Peritoneum (tissue), 1 donor: ENCODE results near the genes SPAG17, ZNF697, PHGDH, NBPF8 and SRGAP2C.

- PRO-cap = no peak
Observed at GRCh38 chr1:118184565-118185852, at the start of gene SPAG17. Gene SPAG17, minus strand, starts transcription at chr1:118185228.

- PRO-cap = no peak
Observed at GRCh38 chr1:118186929-118187216, 1.8 kb upstream of the SPAG17 start.

GRCh38 chr1:118986272-118987033 lies 1.7 kb downstream of the TBX15 start:
- PRO-cap = no peak

DNA sequence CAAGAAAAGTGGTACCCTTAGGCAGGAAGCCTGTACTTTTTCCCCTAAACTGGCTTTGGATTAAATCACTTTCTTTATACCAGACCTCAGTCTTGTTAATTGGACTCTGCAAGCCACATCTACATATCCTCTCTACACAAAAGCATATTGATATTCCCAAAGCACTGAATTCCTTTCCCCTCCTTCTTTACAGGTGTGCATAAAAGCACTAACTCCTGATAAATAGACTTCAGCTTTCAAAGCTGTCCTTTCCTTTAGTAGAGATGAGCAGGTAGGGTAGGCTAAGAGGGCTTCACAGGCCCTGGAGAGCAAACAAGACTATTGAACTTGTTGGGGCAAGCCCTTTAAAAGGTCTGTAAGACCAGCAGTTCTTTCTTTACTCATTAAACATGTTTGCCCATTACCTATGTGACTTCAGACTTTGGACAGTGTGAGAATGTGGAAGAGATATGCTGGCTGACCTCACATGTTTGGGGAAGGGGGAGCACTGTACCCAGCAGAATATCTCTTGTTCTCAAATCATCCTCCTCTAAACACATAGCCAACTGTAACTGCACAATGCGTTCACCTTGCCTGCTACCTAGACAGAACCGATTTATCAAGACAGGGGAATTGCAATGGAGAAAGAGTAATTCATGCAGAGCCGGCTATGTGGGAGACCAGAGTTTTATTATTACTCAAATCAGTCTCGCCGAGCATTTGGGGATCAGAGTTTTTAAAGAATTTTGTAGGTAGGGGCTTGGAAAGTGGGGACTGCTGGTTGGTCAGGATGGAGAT lies 27.2 kb upstream of the HAO2 start:
- PRO-cap = no peak

GRCh38 chr1:119370626-119371274 lies 2.2 kb downstream of the HAO2 start:
- PRO-cap = no peak

DNA sequence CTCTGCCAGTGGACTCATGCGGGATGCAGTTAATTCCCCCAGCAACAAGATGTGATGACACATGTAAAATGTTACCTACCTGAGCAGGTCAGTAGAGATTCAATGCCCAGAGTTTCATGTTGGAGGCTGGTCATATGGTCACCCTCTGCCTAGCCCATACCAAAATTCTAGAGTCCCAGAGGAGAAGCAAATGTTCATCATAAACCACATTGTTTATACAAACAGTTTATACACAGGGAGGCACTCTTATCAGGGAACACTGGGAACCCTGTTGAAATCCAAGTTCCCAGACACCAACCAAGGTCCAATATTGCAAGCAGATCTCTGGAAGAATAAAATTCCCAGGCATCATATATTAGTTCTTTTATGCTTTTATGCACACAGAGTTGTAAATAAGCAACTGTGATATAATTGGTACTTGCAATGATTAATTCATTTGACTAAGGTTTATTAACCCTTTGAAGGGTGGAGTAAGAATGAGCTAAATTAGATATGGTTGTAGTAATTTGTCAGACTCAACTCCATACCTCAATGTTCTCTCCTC lies 10.6 kb downstream of the HAO2 start:
- PRO-cap = no peak

GRCh38 chr1:119647901-119648796 lies at the start of gene ZNF697:
Gene ZNF697, minus strand, starts transcription at chr1:119648266.
- PRO-cap = bidirectional peak, plus-strand start at chr1:119648405, minus-strand start at chr1:119648144

DNA sequence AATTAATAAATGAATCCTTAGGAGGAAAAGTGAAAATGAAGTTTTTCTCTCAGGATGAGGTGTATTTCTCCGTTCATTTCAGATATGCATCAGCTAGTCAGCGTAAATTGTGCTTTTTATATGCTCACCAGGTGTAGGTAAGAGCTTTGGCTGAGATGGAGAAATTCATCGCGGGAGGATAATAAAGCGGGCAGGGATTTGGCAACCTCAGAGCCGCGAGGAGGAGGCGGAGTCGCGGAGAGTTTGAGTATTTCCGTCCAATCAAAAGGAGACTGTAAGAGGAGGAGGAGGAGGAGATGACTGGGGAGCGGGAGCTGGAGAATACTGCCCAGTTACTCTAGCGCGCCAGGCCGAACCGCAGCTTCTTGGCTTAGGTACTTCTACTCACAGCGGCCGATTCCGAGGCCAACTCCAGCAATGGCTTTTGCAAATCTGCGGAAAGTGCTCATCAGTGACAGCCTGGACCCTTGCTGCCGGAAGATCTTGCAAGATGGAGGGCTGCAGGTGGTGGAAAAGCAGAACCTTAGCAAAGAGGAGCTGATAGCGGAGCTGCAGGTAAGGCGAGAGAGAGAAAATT lies at the start of gene PHGDH:
Gene PHGDH, plus strand, starts transcription at position 329 of the 577 bp plus-strand sequence.
- PRO-cap = unidirectional peak, plus-strand start at position 331 of the sequence

GRCh38 chr1:119715349-119715924 lies 3.7 kb downstream of the PHGDH start:
- PRO-cap = no peak

- PRO-cap = no peak
Observed at GRCh38 chr1:119773556-119774299, 5.0 kb upstream of the HMGCS2 start.

- PRO-cap = no peak
Observed at GRCh38 chr1:119774919-119775588, 6.3 kb upstream of the HMGCS2 start.

GRCh38 chr1:119778401-119778782 lies 9.7 kb upstream of the HMGCS2 start:
- PRO-cap = no peak

DNA sequence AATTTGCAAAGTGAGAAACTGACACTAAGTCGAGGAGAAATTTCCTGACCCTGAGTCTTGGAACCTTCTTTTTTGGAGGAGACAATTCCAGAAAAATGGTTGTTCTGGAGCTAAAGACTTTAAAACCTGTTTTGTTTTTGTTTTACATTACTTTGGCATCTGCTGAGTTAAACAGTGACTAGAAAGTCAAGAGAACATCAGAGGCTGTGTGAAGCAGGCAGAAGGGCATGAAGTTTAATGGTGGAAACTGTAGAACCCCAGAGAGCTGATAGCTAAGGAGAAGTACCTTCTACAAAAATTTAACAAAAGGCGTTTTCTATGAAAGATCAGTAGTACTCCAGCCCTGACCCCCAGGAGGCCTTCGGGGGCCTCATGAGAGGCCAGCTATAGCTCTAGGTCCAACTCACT lies 10.5 kb upstream of the HMGCS2 start:
- PRO-cap = no peak

GRCh38 chr1:119784531-119785017 lies 15.9 kb upstream of the HMGCS2 start:
- PRO-cap = no peak

- PRO-cap = no peak
Observed at GRCh38 chr1:119988656-119988916, 80.9 kb downstream of the NOTCH2 start.

GRCh38 chr1:120414684-120415418 lies at the start of gene NBPF8:
Gene NBPF8, plus strand, starts transcription at chr1:120415035.
- PRO-cap = no peak

DNA sequence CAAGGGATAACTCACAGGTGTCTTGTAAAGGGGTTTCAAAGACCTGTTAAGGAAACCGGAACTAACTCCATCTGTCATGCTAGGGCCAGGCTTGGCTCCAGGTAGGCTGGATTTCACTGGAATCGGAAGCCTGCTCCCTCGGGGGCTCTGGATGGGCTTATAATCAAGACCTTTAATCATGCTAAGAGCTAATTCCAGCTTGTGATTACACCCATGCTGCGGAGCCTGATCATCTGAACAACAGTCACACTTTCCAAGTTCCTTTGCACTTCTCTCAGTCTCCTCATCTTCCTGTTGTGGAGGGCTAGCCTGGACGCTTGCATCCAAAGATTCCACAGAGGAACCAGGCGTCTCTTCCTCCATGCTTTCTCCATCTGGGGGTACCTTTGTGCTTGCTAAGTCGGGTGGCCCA lies 142.3 kb downstream of the NBPF8 start:
- PRO-cap = no peak

GRCh38 chr1:120561811-120562182 lies 147.0 kb downstream of the NBPF8 start:
- PRO-cap = no peak

- PRO-cap = no peak
Observed at GRCh38 chr1:120665017-120665723, 58.6 kb upstream of the NOTCH2NLR start.

- PRO-cap = no peak
Observed at GRCh38 chr1:121184505-121185609, at the start of gene SRGAP2C. Gene SRGAP2C, plus strand, starts transcription at chr1:121184975.